Iris pigment epithelial cell (primary cell): Measurements from ENCODE around the gene ACSM4.

DNA sequence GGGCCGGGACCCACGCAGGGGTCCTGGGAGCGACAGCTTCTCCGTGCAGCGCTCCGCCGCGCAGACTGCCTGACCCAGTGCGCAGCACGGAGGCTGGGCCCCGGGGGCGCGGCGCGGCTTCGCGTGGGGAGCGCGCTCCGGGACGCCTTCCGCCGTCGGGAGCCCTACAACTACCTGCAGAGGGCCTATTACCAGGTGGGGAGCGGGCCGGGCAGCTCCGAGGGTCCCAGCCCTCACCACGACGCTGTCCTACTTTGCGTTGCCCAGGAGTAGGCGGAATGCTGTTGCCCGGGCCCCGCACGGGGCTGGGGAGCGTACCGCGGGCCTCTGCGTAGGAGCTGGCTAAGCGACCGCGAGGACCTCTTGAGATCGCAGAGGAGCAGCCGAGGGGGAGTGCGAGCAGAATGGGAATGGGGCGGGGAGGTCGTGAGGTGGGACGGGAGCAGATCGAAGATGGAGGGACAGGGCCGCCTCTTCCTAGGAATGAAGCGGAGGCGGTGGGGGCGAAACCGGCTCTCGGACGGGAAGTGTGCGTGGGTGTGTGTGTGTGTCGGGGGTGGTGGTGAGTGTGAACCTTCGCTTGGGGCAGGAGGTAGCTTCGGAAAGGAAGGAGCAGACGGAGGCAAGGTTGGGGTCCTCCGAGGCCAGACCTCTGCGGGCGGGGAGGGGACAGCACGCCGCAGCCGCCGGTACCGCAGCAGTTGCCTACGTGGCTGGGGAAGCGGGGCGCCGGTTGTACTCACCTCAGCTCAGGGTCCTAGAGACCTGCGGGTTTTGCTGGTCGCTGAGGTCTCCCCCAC lies 737 bp downstream of the P3H3 start:
- RRBS: under 1% methylated on average over 25 of the region's 74 CpGs

GRCh38 chr12:6868466-6869513 lies 1.5 kb downstream of the TPI1 start:
- RRBS: no CpG with 5 or more reads among the region's 16 CpGs

- RRBS: no CpG with 5 or more reads among the region's 13 CpGs
Measured at GRCh38 chr12:6869514-6870195, 2.3 kb downstream of the TPI1 start.

GRCh38 chr12:6928879-6929367 lies 1.2 kb downstream of the ATN1 start:
- RRBS: no CpG with 5 or more reads among the region's 9 CpGs

DNA sequence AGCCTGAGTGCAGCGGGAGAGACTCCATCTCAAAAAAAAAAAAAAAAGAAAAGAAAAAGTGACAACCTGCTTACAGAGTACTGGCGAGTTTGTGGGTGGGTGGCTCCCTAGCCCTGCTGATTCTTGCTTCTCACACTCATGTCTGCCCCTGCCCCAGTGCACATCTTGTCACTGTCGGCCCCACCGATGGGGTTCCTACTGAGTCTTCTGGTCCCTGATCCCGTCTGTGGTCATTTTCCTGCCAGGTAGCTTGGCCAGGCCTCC lies 2.3 kb upstream of the PTPN6 start:
- RRBS: no CpG with 5 or more reads among the region's 5 CpGs

- RRBS: no CpG with 5 or more reads among the region's 12 CpGs
Measured at GRCh38 chr12:6977280-6978078, 6.8 kb downstream of the EMG1 start.

- RRBS: no CpG with 5 or more reads among the region's 12 CpGs
Measured at GRCh38 chr12:6981079-6982137, 10.7 kb downstream of the EMG1 start.

GRCh38 chr12:7010086-7010584 lies 8.1 kb downstream of the LPCAT3 start:
- RRBS: no CpG with 5 or more reads among the region's 2 CpGs

DNA sequence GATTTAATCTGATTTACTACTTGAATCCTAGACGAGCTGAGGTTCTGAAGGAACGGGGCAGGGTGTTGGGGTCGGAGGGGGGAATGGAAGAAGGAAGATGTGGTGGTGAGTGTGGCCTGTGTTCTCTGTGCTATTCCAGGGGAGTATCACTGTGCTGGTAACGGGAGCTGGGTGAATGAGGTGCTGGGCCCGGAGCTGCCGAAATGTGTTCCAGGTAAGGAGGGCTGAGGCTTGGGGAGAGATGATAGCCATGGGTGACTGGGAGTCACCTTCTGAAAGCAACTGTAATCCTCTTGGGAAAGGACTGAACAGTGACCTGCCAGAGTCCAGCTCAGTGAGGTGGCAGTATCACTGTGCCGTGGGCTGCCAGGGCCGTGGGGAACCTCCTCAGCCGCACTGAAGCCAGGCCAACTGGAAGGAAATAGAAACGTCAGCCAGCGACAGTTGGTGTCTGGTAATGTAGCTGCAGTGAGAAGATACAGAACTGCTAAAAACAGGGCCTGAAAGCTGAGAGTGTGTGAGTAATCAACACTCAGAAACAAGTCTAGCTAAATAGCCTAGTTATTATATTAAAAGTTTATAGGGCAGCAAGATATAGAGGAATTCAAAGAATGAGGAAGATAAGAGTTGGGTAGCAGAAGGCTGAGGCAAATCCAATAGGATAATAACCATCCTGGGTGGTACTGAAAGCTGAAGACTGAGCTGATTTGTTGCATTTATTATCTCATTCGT lies 8.0 kb downstream of the C1S start:
- RRBS: no CpG with 5 or more reads among the region's 12 CpGs

DNA sequence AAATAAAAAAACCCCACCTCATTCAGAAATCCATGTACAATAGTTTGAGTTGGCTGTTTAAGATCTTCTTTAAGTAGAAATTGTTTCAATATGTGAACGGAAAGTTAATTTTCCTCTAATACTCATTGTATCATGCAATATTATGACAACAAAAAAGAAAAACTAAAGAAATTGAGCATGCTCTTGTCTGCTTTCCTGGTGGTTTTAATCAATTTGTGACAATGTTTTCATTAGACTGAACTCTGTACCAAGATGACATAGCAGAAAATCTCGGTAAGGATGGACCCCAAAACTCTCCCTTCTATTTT lies 11.1 kb downstream of the C1S start:
- RRBS: no CpG with 5 or more reads among the region's 2 CpGs

GRCh38 chr12:7080065-7081066 lies 11.9 kb downstream of the C1R start:
- RRBS: no CpG with 5 or more reads among the region's 21 CpGs

DNA sequence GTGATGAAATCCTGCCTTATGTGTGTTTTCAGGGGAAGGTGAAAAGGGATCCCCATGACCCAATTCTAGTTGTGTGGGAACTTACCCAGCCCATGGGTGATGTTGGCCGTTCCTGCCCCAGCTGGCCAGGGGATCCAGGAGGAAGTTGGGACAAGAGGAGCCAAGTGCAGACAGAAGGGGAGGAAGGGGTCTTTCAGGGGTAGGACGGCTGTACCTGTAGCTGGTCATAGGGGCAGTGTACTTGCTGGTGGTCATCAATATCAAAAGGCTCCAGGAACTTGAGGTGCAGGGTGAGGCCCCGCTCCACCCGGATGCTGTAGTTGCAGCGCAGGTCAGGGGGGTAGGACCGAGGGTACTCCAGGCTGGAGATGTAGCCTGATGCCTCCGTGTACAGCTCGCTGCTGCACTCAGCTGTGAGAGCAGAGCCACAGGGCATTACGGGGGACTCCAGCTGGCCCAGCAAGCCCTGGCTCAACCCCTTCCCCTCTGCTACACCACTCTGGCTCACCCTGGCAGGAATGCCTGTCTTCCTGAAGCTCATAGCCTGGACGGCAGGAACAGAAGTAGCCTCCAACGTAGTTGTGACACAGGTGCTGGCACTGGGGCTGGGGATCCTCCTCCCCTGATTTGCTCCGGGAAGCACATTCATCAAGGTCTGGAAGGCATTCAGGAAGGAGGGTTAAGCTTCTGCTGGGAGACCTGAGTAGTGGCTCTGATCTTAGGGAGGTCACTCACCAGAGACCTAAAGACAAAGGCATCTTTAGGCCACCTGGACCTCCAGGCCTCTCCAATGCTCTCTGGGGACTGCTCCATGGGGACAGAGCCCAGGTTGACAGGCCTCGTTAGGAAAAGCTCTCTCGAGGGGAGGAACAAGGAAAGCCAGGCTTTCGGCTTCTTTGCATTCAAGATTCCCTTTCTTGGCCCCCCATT lies 2.9 kb downstream of the C1R start:
- RRBS: no CpG with 5 or more reads among the region's 15 CpGs

GRCh38 chr12:7123694-7124271 lies 4.9 kb downstream of the RBP5 start:
- RRBS: no CpG with 5 or more reads among the region's 9 CpGs

DNA sequence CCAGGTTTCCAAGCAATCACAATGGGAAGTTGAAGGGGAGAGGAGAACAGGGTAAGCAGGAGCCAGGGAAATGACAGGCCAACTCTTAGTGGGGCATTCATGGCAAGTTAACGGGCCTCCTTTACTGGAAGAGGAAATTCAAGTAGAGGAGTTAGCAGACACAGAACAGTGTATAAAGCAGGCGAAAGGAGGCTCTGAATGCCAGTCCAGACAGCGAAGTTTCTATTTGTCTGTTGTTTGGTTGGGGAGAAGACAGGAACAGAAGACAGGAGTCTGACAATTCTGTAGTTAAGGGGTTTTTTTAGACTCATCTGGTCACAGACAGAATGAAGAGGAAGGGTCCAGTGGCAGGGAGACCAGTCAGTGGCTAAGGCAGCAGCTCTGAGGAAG lies at the start of gene ACSM4:
ACSM4 (plus strand) TSS at position 298 of the 390 bp plus-strand sequence.
- RRBS: no CpG with 5 or more reads among the region's 3 CpGs

GRCh38 chr12:7439370-7440581 lies 4.2 kb downstream of the CD163L1 start:
- RRBS: 2% methylated on average over 24 of the region's 87 CpGs

GRCh38 chr12:7492644-7493449 lies 10.7 kb downstream of the CD163 start:
- RRBS: no CpG with 5 or more reads among the region's 7 CpGs

GRCh38 chr12:7499546-7499952 lies 4.0 kb downstream of the CD163 start:
- RRBS: no CpG with 5 or more reads among the region's 1 CpG

- RRBS: no CpG with 5 or more reads among the region's 1 CpG
Measured at GRCh38 chr12:7571043-7571841, 67.7 kb upstream of the CD163 start.

- RRBS: no CpG with 5 or more reads among the region's 9 CpGs
Measured at GRCh38 chr12:7695449-7695600, 250 bp downstream of the GDF3 start.

- RRBS: no CpG with 5 or more reads among the region's 39 CpGs
Measured at GRCh38 chr12:7915652-7916509, 20.1 kb downstream of the SLC2A3 start.